NCI-H460 (cell line): ENCODE data around the genes RCCD1 and VPS33B.

DNA sequence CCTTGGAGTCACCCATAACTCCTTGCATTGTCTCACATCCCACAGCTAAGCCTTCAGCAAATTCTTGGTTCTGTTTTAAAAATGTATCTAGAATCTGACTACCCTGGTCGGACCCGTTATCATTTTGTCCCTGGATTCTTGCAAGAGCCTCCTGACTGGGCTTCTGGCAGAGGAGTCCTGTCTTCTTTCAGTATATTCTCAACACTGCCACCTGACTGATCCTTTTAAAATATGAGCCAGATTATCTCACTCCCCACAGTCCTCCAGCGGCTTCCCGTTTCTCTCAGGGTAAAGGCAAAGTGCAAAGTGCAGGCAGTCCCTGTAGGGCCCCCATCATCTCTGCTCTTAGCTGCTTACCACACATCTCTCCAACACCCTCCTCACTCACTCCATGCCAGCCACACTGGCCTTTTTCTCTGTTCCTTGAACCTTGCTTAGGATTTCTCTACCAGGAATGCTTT is 28.4 kb downstream of the CRTC3 start:
RAMPAGE:
- cytosol, long total RNA: no peak
- long total RNA: no peak
- nucleus, long total RNA: no peak

GRCh38 chr15:90790142-90790606 is 73.0 kb downstream of the BLM start:
RAMPAGE:
- cytosol, long total RNA: no peak
- long total RNA: no peak
- nucleus, long total RNA: no peak

RAMPAGE:
- cytosol, long total RNA: no peak
- long total RNA: no peak
- nucleus, long total RNA: no peak
Measured at GRCh38 chr15:90839280-90840338, 28.8 kb upstream of the FURIN start.

RAMPAGE:
- cytosol, long total RNA: no peak
- long total RNA: no peak
- nucleus, long total RNA: no peak
Measured at GRCh38 chr15:90860425-90860685, 8.0 kb upstream of the FURIN start.

GRCh38 chr15:90872141-90872605 is 3.8 kb downstream of the FURIN start:
RAMPAGE:
- cytosol, long total RNA: no peak
- long total RNA: no peak
- nucleus, long total RNA: no peak

DNA sequence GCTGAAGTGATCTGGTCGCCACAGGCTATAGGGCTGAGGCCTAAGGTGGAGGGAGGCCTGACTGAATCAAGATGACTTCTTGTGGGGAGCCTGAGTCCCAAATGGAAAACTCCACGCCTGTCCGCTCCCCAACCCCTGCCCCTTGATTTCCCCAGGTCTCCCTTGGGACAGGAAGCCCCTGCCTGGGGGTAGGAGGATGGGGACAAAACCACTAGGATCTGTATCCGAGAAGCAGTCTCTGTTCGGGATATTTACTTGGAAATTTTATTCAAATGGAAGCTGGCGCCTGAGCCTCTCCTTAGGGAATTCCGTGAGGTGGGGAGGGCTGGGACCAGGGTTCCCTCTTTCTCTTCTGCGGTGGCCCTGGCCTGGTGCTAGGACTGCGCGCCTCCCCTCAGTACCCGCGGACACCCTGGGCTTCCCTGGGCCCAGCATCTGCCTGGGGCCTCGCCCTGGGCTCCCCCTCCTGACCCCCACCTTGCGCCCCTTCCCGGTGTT is 526 bp upstream of the FES start:
RAMPAGE:
- cytosol, long total RNA: no peak
- long total RNA: no peak
- nucleus, long total RNA: no peak

DNA sequence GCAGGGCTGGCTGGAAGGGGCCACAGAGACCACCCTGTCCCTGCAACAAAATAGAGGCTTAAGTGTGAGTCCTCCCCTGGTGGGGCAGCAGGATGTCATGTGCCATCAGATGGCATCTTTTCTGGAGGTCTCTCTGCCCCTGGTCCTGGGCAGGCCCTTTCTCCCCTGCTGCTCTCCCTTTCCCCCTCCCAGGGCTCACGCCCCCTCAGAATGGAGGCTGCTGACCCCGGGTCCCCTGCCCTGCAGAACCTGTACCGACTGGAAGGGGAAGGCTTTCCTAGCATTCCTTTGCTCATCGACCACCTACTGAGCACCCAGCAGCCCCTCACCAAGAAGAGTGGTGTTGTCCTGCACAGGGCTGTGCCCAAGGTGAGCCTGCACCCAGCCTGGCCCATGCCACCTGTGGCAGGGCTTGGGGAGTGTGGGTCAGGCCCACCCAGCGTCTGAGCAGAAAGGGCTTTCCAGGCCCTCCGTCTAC is 7.0 kb downstream of the FES start:
RAMPAGE:
- cytosol, long total RNA: no peak
- long total RNA: no peak
- nucleus, long total RNA: no peak

DNA sequence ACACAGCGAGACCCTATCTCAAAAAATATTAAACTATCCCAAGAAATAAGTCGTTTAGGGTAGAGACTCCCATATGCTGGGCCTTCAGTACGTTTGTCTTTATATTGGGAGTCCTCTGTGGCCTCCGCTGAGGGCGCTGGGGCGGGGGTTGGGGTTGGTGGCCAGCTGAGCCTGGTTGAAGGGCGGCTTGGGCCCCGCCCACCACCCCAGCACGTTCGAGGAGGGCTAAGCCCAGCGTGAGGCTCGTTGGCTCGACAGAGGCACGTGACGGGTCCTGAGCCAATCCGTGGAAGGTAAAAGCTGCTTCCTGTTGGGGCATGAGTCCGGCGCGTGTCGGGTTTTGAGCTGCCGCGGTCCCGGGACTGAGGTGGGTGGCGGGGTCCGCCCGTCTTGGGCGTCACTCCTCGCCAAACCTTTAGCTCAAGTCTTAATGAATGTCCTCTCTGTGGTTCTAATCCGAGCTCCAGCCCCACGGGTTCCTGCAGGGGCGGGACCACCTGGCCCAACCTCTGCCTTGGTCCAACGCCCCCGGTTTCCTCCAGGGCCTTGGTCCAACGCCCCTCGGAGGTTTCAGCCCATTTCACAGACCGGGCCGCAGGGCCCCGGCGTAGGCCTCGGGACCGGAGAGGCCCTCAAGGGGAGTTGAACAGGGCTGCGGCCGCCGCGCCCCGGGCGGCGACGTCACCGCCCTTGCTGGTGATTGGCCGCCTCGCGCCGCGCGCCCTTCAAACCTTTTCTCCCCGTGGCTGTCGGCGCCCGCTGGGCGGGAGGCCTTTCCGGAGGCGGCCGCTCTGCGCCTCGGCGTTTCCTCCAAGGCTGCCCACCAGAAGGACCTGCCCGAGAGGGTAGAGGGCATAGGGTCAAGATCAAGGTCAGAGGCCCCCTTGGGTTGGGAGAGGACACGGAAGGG is at the start of gene RCCD1:
Gene RCCD1 (plus strand): TSS at position 303 of the 910 bp plus-strand sequence.
RAMPAGE:
- cytosol, long total RNA: no peak
- long total RNA: no peak
- nucleus, long total RNA: no peak

GRCh38 chr15:90959730-90960546 is 5.3 kb downstream of the RCCD1 start:
RAMPAGE:
- cytosol, long total RNA: no peak
- long total RNA: no peak
- nucleus, long total RNA: no peak

GRCh38 chr15:90979100-90979535 is 15.2 kb downstream of the PRC1 start:
RAMPAGE:
- cytosol, long total RNA: no peak
- long total RNA: no peak
- nucleus, long total RNA: no peak

RAMPAGE:
- cytosol, long total RNA: no peak
- long total RNA: no peak
- nucleus, long total RNA: no peak
Measured at GRCh38 chr15:90983781-90984259, 10.5 kb downstream of the PRC1 start.

DNA sequence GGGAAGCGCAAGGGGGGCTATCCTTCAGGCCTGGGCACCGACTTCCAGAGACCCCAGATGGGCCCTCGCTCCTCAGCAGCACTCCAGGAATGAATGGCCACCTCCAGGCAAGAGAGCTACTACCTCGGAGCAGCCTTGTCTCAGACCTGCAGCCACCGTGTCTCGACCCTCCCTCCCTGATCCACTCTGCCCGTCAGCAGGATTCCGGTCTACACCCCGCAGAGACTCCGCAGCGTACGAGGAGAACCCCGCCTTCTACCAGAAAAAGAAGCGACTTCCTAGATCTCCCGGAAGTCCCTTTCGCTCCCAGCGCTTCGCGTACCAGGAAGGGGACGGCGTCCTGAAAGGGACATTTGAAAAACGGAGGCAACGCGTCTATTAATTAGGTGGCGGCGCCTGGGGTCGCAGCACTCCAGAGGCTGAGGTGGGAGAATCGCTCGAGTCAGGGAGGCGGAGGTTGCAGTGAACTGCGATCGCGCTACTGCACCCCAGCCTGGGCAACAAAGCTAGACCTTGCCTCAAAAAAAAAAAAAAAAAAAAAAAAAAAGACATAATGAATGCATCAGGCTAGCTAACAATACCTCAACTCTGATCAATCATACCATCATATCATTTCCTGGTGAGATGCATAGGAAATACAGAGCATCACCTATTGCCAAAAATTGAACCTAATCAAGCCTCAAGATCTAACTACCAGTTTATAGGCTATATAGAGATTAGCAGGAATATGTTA is at the start of gene VPS33B:
Gene VPS33B (minus strand): TSS at position 278 of the 733 bp plus-strand sequence.
RAMPAGE:
- cytosol, long total RNA: no peak
- long total RNA: no peak
- nucleus, long total RNA: no peak

GRCh38 chr15:91801974-91802743 is 51.3 kb upstream of the SLCO3A1 start:
RAMPAGE:
- cytosol, long total RNA: no peak
- long total RNA: no peak
- nucleus, long total RNA: no peak

GRCh38 chr15:91941634-91942217 is 88.2 kb downstream of the SLCO3A1 start:
RAMPAGE:
- cytosol, long total RNA: no peak
- long total RNA: no peak
- nucleus, long total RNA: no peak

RAMPAGE:
- cytosol, long total RNA: no peak
- long total RNA: no peak
- nucleus, long total RNA: no peak
Measured at GRCh38 chr15:91953436-91953955, 100.0 kb downstream of the SLCO3A1 start.

RAMPAGE:
- cytosol, long total RNA: no peak
- long total RNA: no peak
- nucleus, long total RNA: no peak
Measured at GRCh38 chr15:91963259-91963766, 109.8 kb downstream of the SLCO3A1 start.

DNA sequence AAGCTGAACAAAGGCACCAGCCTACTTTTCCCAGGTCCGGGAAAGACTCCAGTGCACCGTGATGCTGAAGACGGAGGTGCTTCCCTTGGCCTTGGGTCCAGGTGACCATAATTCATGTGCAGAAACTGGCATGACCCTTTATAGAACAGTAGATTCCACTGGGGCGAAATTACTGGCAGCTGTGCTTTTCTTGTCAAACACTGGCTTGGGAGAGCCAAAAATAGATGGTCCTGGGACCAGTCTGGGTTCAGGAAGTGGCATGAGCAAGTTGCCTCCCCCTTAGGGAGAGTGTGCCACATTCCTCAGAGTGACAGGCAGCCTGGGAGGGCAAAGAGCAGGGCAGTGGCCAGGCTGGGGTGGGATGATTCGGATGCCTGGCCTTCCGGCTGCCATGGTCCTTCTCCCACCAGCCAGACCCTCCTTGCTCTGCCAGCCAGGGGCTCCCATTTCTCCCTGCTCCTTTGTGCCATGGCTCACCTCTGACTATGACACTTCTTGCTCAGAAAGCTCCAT is 127.4 kb downstream of the SLCO3A1 start:
RAMPAGE:
- cytosol, long total RNA: no peak
- long total RNA: no peak
- nucleus, long total RNA: no peak

DNA sequence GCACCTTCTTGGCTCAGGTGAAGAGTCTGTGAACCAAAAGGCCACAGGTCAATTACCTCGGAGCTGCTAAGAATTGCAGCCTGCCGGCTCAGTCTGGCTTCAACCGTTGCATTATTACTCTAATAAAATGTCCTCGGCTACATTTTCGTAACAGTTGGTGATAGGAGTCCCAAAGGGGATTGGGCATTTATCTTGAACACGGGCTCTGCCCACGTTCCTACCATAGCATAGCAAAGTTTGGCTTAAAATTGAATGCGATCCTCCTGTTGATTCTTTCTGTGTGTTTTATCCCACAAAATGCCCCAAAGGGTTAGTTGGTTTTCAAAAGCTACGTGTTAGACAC is 176.3 kb downstream of the SLCO3A1 start:
RAMPAGE:
- cytosol, long total RNA: no peak
- long total RNA: no peak
- nucleus, long total RNA: no peak

RAMPAGE:
- cytosol, long total RNA: no peak
- long total RNA: no peak
- nucleus, long total RNA: no peak
Measured at GRCh38 chr15:92074624-92075118, 221.2 kb downstream of the SLCO3A1 start.

GRCh38 chr15:92101590-92102160 is 248.2 kb downstream of the SLCO3A1 start:
RAMPAGE:
- cytosol, long total RNA: no peak
- long total RNA: no peak
- nucleus, long total RNA: no peak